Heart right ventricle (tissue), 2 donors: Measurements from ENCODE around the genes NXT1 and CST8.

DNA sequence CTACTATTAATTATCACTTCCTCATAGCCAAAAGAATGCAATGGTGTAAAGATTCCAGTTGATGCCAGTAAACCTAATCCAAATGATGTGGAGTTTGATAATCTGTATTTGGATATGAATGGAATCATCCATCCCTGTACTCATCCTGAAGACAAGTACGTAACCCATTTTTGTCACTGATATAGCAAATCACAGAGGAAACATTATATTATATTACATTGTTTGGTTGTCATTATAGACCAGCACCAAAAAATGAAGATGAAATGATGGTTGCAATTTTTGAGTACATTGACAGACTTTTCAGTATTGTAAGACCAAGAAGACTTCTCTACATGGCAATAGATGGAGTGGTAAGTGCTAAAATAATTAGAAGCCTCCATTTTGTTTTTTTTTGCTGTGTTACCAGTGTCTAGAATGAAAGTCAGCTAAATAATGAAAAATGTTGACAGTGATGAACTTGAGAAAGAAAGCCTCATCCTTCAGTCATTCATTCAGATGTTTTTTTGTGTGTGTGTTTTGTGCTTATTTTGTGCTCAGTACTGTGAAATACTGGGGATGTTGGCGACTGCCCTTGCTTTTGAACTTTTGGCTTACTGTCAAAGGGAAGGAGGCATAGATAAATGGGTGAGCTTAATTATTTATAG lies 23.2 kb downstream of the XRN2 start:
- PRO-cap, 2 experiments, result no peak in any of the 2 experiments

DNA sequence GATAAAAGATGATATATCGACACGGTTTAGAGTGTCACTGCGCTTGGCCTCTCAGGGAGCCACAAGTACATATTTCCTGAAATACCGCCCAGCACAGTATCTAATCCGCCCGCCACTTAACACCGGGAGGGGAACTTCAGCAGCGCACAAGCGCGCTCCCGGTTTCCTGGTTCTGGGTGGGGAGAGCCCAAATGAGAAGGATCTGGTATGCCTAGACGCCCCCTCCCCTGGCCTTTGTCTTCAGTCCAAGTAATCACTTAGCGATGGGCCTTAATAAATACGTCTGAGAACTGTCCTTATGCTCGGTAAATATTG lies 7.1 kb downstream of the NKX2-2 start:
- PRO-cap, 2 experiments, result peak in 1 of 2 experiments; most common minus-strand start position 172 of the sequence (in 1)

DNA sequence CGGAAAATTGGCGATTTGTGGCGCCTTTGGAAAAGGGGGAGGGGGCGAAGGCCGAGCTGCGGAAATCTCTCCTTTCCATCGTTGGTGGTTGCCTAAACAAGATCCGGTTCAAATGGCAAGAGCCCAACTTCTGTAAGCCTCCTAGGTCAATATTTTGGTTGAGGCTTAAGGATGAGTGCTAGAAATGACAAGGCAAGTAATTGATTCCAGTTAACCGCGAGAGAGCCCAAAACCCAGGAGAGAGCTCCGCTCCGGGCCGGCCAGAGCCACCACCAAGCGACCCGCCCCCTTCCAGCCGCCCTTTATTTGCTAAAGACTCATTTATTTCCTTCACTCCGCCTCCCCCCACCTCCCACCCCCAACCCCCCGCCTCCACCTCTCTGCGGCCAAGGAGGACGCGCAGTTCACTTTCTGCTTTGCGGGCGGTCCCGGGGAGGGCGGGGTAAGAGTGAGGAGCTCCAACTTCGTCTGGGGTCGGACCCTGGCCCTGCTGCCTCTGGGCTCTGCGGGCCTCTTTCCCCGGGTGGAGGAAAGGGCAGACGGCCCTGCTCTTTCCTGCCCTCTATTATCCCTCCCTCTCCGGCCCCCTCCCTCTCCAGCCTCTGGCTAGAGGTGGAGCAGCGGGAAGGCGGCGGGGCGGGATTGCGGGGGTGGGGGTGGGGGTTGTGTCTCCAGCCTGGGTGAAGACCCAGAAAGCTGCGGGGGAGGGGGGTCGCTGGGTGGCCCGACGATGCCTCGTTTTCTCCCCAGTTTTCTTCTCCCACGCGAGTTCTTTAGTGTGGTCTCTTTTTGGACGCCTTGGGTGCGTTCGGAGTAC lies 965 bp upstream of the NKX2-2 start:
- PRO-cap, 2 experiments, result no peak in any of the 2 experiments

DNA sequence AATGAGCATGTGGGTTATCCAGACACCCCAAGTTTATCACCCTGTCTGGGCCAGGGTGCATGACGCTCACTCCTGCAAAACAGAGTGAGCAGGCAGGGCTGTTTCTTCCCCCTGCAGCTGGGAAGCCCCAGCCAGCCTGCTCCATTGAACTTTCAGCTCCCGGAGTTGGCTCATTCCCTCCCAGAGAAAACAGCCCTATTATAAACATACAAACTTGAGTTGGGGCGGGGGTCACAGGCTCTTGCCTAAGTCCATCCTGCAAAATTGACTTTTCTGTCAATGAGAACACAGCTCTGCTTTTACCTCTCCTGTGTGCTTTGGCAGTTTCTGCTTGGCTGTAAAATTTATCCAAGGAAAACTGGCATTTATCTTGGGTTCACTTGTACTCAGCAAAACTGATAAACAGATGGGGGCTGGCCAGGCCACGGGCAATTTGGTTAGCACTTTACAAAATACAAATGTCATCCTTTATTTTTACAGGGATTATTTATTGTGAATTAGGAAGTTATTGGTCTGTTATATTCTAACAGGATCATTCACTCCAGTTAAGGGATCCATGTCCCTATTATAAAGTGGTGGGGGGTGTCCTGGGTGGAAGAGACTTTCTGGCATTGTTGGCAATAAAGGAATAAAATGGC lies 154.9 kb downstream of the FOXA2 start:
- PRO-cap, 2 experiments, result no peak in any of the 2 experiments

GRCh38 chr20:23025390-23026015 lies 9.6 kb upstream of the SSTR4 start:
- PRO-cap, 2 experiments, result no peak in any of the 2 experiments

DNA sequence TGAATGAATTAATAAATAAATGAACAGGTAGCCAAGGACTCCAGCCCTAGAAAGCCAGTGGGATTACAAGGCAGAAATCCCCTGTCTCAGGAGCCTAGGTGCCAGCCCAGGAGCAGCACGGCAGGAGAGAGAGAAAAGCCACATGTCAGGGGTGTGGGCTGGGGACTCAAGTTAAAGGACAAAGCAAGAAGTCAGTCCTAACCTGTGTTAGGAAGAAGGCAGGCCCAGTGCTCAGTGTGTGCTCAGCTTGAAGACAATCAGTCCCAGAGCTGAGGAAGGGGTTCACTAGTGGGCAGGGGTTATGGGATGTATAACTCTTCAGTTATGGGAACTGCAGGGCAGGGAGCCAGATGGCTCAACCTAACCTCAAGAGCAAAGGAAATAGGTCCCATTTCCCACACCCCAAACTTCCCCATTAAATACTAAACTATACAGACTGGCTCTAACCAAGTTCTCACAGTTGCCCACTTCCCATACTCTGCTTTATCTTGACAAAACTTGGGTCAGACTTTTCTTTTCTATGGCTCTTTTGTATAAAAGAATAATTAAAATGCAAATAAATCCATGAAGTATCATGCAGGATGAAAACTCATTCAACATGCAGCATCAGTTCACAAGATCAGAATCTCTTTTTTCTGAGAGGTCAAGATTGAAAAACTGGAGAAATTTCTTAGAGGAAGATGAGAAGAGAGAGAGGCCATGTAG lies 7.4 kb upstream of the SSTR4 start:
- PRO-cap, 2 experiments, result no peak in any of the 2 experiments

DNA sequence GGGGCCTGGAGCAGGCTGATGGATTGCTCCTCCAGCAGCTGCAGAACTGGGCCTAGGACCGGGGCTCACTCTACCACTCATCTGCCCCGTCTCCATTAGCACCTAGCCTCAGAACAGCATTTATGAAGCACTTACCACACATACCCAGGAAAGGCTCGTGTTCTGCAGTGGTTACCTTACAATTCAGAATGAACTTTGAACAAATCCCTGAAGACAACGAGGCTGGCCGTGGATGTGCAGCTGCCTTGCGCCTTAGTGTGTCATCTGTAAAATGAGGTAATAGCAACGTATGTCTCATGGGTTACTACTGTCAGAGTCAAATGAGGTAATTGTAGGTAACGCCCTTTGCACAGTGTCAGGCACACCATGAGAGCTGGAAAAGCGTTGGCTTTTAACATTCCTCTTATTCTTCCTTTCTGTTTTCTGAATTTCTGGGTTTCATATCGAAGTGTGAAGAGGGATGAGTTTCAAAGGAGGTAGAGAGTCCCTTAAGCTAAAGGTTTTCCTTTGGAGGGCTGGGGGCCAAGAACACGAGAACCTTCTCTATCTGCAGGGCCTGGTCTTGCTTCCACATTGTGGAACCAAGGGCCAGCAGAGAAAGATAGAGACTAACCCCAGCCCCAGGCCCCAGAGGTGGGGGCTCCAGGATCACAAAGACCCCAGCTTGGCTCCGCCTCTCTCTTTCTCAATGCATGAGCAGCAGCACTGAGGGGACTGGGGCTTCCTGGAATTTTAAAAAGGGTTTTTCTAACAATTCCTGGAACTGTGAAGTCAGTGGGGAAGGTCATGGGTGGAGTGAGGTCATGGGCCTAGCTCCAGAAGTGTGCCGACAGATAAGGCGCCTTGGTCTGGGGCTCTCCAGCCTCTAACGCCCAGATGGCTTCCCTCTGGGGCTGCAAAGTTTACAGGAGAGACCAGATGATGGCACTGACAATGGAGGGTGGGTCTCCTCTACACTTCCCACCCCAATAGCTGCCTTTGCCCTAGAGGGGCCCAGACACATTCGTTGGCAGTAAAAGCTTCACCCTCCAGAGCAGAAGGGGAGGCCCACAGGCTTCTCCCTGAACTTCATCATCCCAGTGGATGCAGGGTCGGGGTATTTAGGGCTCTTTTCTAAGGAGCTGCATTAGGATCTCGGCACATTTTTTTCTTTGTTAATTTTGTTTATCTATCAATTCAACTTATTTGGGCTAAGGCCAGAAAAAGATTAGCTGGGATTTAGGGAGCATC lies 46.7 kb upstream of the CD93 start:
- PRO-cap, 2 experiments, result peak in 2 of 2 experiments; most common plus-strand start position 355 of the sequence (in 1); most common minus-strand start position 707 of the sequence (in 2)

- PRO-cap, 2 experiments, result no peak in any of the 2 experiments
These were observed 53.3 kb upstream of the CD93 start for GRCh38 chr20:23139474-23139717.

DNA sequence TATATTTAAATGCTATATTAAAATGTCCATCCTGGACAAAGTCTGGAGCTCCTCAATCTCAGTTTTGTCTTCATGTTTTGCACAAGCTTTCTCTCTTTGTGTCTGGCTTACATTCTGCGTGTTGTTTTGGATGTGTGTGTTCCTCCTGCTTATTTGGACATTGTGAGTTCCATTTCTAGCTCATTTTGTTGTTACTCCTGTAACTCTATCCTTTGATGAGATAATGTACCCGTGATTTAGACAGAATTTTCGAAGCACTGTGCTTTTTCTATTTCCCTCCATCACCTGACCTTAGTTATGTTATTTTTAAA lies 54.4 kb upstream of the CD93 start:
- PRO-cap, 2 experiments, result no peak in any of the 2 experiments

- PRO-cap, 2 experiments, result no peak in any of the 2 experiments
These were observed 64.0 kb upstream of the CD93 start for GRCh38 chr20:23149997-23150574.

DNA sequence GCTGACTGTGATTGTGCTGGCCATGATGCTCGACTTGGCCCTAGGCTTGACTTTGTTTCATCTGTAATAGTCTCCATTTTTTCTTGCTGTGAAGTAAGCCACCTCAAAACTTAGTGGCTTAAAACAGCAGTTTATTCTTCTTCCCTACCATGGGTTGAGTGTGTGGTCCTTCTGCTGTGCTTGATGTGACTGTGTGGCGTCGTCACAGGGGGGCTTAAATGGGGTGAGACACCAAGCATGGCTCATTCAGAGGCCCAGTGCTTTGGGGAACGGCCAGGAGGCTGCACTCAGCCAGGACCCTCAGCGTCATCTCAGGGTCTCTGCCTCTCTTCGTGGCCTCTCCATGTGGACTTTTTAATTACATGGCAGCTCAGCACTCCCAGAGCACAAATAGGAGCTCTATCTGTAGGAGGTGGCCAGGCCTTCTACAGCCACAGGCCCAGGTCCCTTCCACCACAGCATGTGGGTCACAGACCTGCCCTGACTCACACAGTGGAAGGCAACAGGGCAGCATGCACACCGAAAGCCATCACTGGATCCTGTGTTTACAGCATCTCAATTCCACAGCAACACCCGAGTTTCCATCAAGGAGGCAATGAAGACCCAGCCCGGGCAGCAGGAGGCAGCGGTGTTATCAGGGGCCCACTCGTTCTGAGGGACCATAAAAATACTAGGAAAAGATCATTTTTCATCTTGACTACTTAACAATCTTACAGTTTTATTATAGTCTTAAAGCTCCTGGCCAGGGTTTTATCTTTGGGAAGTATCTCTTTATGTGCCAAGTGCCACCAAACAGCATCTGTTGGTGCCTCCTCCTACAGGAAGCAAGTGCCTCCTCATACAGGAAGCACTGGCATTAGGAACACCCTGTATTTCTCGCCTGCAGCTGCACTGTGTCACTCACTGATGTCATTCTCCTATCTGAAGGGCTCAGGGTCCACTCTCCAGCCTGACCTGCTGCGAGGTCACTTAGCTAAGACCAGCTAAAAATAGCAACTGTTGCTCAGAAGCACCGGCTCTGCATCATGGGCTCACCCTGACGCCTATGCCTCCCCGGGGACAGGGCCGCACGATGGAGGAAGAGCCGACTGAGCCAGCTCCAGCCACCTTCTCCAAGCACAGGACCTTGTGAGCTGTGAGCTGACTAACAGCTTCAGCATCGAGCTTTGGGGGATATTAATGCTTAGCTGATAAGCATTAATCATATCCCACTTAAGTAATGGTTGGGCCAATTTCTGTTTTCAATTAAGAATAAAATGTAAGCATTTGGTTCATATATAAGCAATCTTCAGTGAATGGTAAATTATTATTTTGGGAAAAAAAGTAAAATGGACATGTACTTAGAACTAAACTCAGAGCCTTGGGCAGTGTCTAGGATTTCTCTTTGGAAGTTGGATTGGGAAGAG lies 66.0 kb upstream of the CD93 start:
- PRO-cap, 2 experiments, result peak in 1 of 2 experiments; most common plus-strand start position 1,006 of the sequence (in 1); most common minus-strand start position 840 of the sequence (in 1)

DNA sequence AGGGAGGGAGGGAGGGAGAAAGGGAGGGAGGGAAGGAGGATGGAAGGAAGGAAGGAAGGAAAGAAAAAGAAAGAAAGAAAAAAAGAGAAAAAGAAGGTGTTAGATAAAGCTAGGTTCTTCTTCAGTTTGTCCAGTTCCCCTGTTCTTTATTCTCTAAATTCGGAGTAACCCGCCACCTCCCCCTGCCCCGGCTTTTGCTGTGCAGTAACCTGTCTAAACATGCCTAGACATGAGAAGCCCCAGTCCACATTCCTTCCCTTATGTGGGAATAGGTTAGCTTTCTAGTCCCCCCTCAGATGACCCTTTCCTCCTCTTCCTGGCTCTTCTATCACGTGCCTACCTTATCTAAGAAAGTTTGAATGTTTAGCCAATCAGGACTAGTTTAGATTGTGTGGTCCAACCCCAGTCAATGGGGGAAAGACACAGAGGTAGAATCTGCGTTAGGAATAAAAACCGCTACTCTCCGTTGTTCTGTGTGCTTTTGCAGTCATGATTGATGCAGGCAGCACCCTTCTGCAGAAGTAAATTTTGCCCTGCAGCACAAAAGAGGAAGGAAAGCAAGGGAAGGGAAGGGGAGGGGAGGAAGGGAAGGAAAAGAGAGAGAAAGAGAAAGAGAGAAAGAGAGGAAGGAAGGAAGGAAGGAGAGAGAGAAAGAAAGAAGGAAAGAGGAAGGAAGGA lies 69.0 kb upstream of the CD93 start:
- PRO-cap, 2 experiments, result no peak in any of the 2 experiments

DNA sequence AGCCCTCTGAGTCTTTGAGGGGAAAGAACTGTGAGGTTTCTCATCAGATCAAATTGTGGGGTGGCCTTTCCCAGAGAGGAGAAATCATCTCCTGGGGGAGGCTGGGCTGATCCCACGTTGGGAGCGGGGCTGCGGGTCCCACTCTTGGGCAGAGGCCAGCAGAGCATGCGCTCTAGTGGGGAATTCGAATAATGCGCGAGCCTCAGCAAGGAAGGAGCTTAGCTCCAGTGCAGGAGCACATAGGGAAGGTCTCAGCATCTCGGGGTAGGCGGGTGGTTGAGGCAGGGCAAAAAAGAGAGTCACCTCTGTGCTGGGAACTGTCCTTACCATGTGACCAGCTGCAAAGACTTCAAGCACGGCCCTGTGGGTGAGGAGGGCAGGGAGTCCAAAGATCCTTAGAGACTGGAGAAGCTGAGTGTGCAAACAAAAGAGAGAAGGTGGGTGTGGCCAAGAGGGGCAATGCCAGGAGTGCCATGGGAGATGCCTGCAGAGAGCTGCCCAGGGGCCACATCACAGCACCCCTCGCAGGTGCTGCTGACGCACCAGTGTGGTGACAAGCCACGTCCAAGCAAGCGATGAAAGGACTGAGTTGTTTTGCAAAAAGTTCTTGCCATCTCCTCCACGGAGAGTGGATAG lies 79.2 kb upstream of the CD93 start:
- PRO-cap, 2 experiments, result no peak in any of the 2 experiments

- PRO-cap, 2 experiments, result peak in 2 of 2 experiments; most common plus-strand start chr20:23180615 (in 2)
These were observed 94.3 kb upstream of the CD93 start for GRCh38 chr20:23180274-23180901.

DNA sequence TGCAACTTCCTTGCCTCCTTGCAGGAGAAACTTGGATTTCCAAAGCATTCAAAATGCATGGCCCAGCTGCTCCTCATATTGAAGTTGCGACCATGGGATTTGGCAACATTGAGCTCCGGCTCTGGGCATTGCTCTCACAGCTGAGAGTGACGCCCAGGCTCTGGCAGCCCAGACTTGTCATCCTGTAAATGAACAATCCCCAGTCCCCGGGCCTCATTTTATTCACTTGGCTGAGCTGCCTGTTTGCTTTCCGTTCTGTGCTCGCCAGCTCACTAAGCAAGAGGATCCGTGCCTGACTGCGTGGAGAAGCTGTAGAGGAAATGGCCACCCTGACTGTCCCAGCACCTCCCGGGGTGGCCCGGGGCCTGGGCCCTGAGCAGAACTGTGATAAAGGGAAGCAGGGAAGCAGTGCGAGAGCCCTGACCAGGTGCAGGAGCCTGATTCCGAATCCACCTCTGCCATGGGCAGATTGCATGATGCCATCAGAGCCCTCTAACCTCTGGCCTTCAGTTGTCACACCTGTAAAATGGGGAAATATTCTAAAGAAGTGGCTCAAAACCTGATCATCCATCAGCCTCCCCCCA lies 119.6 kb upstream of the CD93 start:
- PRO-cap, 2 experiments, result peak in 2 of 2 experiments; most common plus-strand start position 216 of the sequence (in 1); most common minus-strand start position 190 of the sequence (in 1)

DNA sequence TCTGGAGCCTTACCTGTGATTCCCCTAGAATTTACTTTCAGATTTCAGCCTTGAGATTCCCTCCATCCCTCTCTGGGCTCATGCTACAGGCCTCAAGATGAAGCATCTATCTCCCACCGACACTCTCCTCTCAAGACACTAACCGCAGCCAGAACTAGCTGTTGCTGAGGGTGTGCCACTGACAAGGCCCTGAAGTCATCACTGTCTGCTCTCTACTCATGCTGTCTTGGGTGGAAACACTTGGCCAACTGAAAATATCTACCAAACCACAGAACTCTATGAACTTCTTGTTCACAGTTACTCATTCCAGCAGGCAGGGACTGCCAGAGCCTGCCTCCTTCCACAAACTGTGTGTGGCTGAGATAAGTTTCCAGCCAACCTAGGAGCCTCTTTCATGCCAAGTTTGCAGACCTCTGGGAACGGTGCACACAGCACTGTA lies 45.6 kb upstream of the NXT1 start:
- PRO-cap, 2 experiments, result no peak in any of the 2 experiments

- PRO-cap, 2 experiments, result peak in 2 of 2 experiments; most common plus-strand start chr20:23350769 (in 1)
These were observed at the start of gene NXT1 for GRCh38 chr20:23350702-23350989. NXT1 (plus strand) TSS chr20:23350791.

GRCh38 chr20:23400832-23401833 lies 20.2 kb downstream of the NAPB start:
- PRO-cap, 2 experiments, result no peak in any of the 2 experiments

- PRO-cap, 2 experiments, result no peak in any of the 2 experiments
These were observed at the start of gene CST8 for GRCh38 chr20:23491017-23491237. CST8 (plus strand) TSS chr20:23491117.

DNA sequence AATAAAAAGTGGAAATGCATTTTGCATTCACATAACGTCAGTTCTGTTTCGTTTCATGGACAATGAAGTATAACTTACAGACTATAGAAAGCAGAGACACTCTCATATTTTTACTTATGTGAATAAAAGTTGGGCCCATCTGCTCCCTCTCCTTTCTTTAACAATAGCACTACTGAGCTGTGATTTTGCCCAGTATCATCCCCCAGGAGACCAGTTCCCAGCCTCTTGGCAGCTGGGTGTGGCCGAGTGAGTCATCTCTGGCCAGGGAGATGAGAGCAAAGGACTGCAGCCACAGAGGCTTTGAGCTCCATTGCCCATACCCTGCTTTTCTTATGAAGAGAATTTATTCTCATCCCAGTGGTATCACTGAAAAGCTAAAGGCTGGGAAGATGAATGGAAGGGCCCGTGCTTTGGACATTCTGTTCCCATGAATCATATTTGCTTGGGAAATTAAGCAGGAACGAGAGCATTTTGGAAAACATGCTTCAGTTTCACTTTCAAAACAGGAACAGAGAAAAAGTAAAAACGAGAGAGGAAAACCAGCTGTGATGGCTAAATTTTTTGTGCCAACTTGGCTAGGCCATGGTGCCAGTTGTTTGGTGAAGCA lies 14.9 kb downstream of the CST3 start:
- PRO-cap, 2 experiments, result peak in 2 of 2 experiments; most common plus-strand start position 254 of the sequence (in 1); most common minus-strand start position 171 of the sequence (in 2)